ENCODE measurements around a stretch of chr15.

DNA sequence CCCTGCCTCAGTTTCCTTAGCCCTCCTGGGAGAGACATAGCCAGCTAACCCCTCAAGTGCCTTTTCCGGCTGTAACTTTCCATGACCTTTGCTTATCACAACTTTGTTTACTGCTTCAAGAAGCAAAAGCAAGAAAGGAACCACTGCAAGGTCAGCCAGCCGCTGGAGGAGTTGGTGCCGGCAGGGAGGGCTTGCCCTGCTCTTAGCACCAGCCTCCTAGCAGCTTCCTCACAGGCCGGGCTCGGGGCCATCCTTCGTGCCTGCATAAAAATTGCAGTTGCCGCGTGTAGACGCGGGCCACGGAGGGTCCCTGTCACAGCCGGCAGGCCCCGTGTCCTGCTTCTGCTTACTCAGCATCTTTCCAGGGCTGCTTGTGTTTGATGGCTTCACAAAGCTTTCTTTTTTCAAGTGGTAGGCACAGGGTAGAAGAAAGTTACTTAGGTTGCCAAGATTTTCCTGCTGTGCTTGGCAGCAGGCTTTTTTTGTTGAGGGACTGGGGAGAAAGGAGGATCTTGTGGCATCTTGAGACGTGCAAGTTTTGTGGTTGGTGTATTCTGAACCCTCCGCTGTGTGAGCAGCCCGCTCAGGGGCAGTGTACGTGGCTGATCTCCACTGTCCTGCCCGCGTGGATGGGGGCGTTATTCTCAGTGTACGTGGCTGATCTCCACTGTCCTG is 84.4 kb downstream of the PGPEP1L start:
- RRBS = 51% methylated on average over 8 of the region's 21 CpGs
CAGE:
- cytosol, long polyA plus RNA = no peak
- long polyA plus RNA = no peak
- nucleus, long polyA plus RNA = no peak

GRCh38 chr15:98943184-98943968 is 64.2 kb downstream of the PGPEP1L start:
- RRBS = no CpG with 5 or more reads among the region's 11 CpGs
CAGE:
- cytosol, long polyA plus RNA = no peak
- long polyA plus RNA = no peak
- nucleus, long polyA plus RNA = no peak

- RRBS = 48% methylated on average over 3 of the region's 15 CpGs
CAGE:
- cytosol, long polyA plus RNA = no peak
- long polyA plus RNA = no peak
- nucleus, long polyA plus RNA = no peak
These were observed 61.0 kb downstream of the PGPEP1L start for GRCh38 chr15:98946309-98947206.

- RRBS = 1% methylated on average over 17 of the region's 47 CpGs
CAGE:
- cytosol, long polyA plus RNA = no peak
- long polyA plus RNA = no peak
- nucleus, long polyA plus RNA = no peak
These were observed 4.5 kb upstream of the SYNM start for GRCh38 chr15:99100285-99100854.

GRCh38 chr15:99452625-99453352 is 113.0 kb upstream of the MEF2A start:
- RRBS = 44% methylated on average over 7 of the region's 19 CpGs
CAGE:
- cytosol, long polyA plus RNA = no peak
- long polyA plus RNA = no peak
- nucleus, long polyA plus RNA = no peak

DNA sequence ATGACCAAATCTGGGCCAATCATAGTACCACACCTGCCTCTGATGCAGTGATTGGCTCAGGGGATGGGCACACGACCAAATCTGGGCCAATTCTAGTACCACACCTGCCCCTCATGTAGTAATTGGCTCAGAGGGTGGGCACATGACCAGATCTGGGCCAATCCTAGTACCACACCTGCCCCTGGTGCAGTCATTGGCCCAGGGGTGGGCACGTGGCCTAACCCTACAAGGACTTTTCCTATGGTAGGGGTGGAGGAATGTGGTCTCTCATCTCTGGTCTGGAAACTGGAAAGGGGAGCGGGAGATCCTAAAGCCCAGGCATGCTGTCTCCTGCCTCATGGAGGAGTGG is 56.9 kb upstream of the MEF2A start:
- RRBS = no CpG with 5 or more reads among the region's 3 CpGs
CAGE:
- cytosol, long polyA plus RNA = no peak
- long polyA plus RNA = no peak
- nucleus, long polyA plus RNA = no peak

DNA sequence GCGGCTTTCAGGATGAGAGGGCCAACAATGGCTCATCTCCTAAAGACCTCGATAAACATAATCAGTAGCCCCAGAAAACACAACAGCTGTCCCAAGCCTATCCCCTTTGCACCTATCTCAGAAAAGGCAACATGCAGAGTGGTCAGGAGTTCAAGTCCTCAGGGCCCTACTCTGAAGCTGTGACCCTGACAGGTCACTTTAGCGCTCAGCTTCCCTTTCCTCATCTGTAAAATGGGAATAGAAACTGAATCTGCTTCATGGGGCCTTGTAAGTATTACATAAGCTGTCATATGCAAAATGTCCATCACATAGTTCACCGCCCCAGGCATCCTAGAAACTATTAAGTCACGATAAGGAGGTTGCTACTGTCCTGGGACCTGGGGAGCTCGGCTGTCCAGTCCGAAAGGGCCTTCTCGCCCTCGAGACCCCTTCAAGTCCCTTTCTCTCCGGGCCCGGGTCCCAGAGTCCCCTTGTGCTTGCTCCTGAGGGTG is 1.1 kb upstream of the MEF2A start:
- RRBS = 6% methylated on average over 1 of the region's 11 CpGs
CAGE:
- cytosol, long polyA plus RNA = no peak
- long polyA plus RNA = no peak
- nucleus, long polyA plus RNA = no peak

GRCh38 chr15:99631106-99631745 is 65.4 kb downstream of the MEF2A start:
- RRBS = no CpG with 5 or more reads among the region's 3 CpGs
CAGE:
- cytosol, long polyA plus RNA = no peak
- long polyA plus RNA = no peak
- nucleus, long polyA plus RNA = no peak

- RRBS = no CpG with 5 or more reads among the region's 4 CpGs
CAGE:
- cytosol, long polyA plus RNA = no peak
- long polyA plus RNA = no peak
- nucleus, long polyA plus RNA = no peak
These were observed 68.1 kb downstream of the MEF2A start for GRCh38 chr15:99633751-99634502.

DNA sequence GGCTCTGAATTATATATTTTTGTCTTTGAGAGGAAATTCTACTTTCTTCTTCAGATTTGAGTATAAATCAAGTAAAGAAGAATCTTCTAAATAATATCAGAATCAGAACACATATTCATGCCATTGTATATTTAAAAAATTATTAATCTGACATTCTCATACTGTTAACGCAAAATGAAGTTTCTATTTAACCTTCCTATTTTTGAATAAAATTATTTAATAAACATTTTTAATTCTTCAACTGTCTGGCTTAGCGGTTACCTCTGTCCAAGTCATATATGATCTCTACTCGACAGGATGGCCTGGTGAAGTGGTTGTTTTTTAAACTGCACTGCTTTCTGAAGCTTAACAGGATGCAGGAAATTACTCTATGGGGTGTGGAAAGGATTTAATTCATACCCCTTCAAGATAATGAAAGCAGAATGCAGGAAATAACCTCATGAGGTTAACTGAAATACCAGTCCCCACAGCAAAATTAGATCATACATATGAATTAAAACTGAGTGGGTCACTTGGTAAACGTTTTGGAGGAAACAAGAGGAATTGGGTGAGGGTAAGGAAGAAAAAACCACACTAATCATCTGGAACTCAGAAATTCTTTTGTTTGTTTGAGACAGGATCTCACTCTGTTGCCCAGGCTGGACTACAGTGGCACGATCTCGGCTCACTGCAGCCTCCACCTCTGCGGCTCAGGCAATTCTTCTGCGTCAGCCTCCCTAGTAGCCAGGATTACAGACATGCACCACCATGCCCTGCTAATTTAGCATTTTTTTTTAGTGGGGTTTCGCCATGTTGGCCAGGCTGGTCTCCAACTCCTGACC is 50.2 kb downstream of the LYSMD4 start:
- RRBS = no CpG with 5 or more reads among the region's 9 CpGs
CAGE:
- cytosol, long polyA plus RNA = no peak
- long polyA plus RNA = no peak
- nucleus, long polyA plus RNA = no peak

DNA sequence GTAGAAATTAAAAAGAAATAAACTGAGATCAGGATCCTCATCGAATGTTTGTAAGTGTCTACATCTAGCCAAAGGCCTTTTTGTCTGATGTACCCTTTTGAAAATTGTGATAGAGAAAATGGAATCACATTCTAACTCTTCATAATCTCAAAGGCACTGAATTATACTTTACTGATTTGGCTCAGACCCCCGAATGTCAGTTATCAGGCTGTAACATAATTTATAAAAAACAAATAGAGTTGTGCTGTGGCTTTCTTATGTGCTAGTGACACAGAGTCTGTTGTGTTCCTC is 27.7 kb downstream of the LYSMD4 start:
- RRBS = no CpG with 5 or more reads among the region's 2 CpGs
CAGE:
- cytosol, long polyA plus RNA = no peak
- long polyA plus RNA = no peak
- nucleus, long polyA plus RNA = no peak

- RRBS = no CpG with 5 or more reads among the region's 9 CpGs
CAGE:
- cytosol, long polyA plus RNA = no peak
- long polyA plus RNA = no peak
- nucleus, long polyA plus RNA = no peak
These were observed 25.8 kb downstream of the LYSMD4 start for GRCh38 chr15:99707322-99707902.

DNA sequence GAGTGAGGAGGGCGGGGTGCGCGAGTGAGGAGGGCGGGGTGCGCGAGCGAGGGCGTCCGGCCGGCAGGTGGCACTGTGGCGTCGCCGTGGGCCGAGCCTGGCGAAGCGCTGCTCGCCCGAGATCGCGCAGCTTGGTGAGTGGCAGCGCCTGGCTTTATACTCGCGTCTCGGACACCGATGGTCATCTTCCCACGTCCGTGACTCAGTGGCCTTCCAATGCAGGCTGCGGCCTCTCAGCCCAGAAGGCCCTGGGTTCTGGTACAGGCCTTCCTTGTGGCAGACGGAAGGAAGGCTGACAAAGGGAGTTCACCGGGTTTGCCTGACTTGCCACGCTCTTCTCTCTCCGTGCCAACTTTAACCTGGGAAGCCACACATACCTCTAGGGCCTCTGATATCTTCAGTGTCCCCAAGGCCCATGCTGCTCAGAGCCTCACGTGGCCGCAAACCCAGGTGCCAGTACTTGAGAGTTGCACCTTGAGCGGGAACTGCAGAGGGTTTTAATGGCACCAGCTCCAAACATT is 195.2 kb upstream of the LYSMD4 start:
- RRBS = no CpG with 5 or more reads among the region's 35 CpGs
CAGE:
- cytosol, long polyA plus RNA = no peak
- long polyA plus RNA = no peak
- nucleus, long polyA plus RNA = no peak

GRCh38 chr15:100168063-100168599 is 173.6 kb downstream of the ADAMTS17 start:
- RRBS = no CpG with 5 or more reads among the region's 10 CpGs
CAGE:
- cytosol, long polyA plus RNA = no peak
- long polyA plus RNA = no peak
- nucleus, long polyA plus RNA = no peak

- RRBS = 7% methylated on average over 87 of the region's 150 CpGs
CAGE:
- cytosol, long polyA plus RNA = no peak
- long polyA plus RNA = no peak
- nucleus, long polyA plus RNA = no peak
These were observed 671 bp downstream of the ADAMTS17 start for GRCh38 chr15:100340809-100341798.

DNA sequence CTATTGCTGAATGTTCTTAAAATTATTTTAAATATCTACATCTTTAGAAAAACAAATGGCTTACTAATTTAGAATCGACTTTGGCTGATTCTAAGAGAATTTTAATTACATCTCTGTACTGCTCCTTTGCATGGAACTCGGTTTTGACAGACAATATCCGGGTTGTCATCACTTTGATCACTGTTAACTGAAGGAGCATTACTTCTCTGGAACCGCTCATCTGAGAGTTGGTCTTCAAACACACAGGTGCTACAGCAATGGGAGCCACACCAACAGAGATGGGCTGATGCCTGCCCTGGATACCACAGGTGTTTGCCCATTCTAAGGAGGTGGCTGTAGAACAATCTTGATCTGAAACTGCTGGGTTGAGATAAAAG is 21.6 kb downstream of the LINS1 start:
- RRBS = no CpG with 5 or more reads among the region's 4 CpGs
CAGE:
- cytosol, long polyA plus RNA = no peak
- long polyA plus RNA = no peak
- nucleus, long polyA plus RNA = no peak

- RRBS = no CpG with 5 or more reads among the region's 14 CpGs
CAGE:
- cytosol, long polyA plus RNA = no peak
- long polyA plus RNA = no peak
- nucleus, long polyA plus RNA = no peak
These were observed 942 bp downstream of the LINS1 start for GRCh38 chr15:100600850-100601633.

DNA sequence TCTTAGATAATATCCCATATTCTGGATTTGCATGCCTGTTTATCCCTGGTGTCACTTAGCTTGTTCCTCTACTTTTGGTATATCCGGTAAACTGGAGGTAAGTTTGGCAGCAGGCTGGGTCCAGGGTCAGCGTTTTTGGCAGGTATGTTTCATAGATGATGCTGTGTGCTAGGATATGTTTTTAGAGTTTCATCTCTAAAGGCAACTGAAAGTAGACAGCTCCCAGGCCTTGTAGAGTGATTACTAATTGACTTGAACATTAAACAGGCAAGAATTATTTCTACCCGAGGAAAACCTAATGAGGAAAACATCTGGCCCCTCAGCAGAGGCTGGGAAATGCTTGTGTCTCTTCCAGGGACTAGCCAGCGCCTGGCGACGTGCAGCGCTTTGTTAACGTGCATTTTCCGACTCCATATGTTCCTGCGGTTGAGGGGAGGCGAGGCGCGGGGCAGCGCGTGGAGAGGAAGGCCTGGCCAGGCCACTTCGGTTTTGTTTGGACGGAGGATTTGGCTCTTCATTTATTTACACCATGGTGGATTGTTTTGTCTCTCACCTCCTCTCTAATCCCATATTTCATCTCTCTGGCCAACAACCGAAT is 65.2 kb downstream of the ASB7 start:
- RRBS = no CpG with 5 or more reads among the region's 18 CpGs
CAGE:
- cytosol, long polyA plus RNA = no peak
- long polyA plus RNA = no peak
- nucleus, long polyA plus RNA = no peak

GRCh38 chr15:100987001-100987494 is 67.9 kb downstream of the LRRK1 start:
- RRBS = no CpG with 5 or more reads among the region's 4 CpGs
CAGE:
- cytosol, long polyA plus RNA = no peak
- long polyA plus RNA = no peak
- nucleus, long polyA plus RNA = no peak

- RRBS = no CpG with 5 or more reads among the region's 8 CpGs
CAGE:
- cytosol, long polyA plus RNA = no peak
- long polyA plus RNA = no peak
- nucleus, long polyA plus RNA = no peak
These were observed 148.6 kb downstream of the LRRK1 start for GRCh38 chr15:101067732-101068133.

Data from IMR-90 (cell line).